ENCODE data around the genes ATP5MC1 and PHB1.

GRCh38 chr17:48574374-48575501, 3.4 kb downstream of the HOXB4 start:
CAGE:
- cytosol, long polyA minus RNA: no peak
- cytosol, long polyA plus RNA: no peak
- long polyA plus RNA: no peak
- nucleus, long polyA minus RNA: no peak
- nucleus, long polyA plus RNA: no peak

CAGE:
- cytosol, long polyA minus RNA: no peak
- cytosol, long polyA plus RNA: no peak
- long polyA plus RNA: no peak
- nucleus, long polyA minus RNA: no peak
- nucleus, long polyA plus RNA: no peak
Observed at GRCh38 chr17:48579170-48579530, 1.0 kb upstream of the HOXB4 start.

DNA sequence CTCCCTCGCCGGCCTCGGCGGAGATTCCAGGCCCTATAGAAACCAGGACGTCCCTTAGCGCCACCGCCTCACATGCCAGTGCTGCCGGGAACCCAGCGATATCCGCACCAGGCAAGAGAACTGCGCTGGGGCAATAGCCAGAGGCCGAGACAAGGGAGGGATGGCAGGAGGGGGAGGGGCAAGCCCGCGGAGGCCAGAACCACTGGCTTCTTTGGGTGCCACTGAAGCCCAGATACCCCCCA, 929 bp downstream of the HOXB6 start:
CAGE:
- cytosol, long polyA minus RNA: no peak
- cytosol, long polyA plus RNA: no peak
- long polyA plus RNA: no peak
- nucleus, long polyA minus RNA: no peak
- nucleus, long polyA plus RNA: no peak

GRCh38 chr17:48609299-48610023, 1.4 kb downstream of the HOXB7 start:
CAGE:
- cytosol, long polyA minus RNA: no peak
- cytosol, long polyA plus RNA: no peak
- long polyA plus RNA: no peak
- nucleus, long polyA minus RNA: no peak
- nucleus, long polyA plus RNA: no peak

DNA sequence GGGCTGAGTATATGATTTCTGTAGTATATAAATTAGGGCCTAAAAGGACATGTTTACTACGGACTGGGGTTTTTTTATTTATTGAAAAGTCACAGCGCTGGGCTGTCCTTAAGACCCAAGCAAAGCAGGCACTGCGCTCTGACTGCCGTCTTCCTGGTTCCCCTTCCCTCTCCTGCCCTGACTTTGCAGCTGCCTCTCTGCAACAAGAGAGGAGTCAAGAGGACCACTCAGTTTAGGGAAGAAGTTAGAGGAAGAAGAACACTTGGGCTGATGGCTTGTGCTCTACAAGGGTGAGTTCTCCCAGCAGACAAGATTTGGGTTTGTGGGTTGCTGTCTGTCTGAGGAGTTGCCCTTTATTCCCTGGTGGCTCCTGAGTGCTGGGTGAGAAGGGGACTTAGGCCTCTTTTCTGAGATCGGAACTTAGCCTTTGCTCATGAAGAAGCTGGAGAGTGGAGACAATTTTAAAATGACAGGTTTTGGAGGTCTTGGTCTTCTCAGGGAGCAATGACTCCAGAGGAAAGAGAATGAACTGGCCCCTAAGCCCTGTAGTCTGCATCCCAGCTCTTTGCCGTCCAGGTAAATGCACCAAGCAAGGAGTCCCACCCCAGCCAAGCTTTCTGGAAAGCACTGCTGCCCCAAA, 2.5 kb upstream of the HOXB9 start:
CAGE:
- cytosol, long polyA minus RNA: no peak
- cytosol, long polyA plus RNA: no peak
- long polyA plus RNA: no peak
- nucleus, long polyA minus RNA: no peak
- nucleus, long polyA plus RNA: no peak

DNA sequence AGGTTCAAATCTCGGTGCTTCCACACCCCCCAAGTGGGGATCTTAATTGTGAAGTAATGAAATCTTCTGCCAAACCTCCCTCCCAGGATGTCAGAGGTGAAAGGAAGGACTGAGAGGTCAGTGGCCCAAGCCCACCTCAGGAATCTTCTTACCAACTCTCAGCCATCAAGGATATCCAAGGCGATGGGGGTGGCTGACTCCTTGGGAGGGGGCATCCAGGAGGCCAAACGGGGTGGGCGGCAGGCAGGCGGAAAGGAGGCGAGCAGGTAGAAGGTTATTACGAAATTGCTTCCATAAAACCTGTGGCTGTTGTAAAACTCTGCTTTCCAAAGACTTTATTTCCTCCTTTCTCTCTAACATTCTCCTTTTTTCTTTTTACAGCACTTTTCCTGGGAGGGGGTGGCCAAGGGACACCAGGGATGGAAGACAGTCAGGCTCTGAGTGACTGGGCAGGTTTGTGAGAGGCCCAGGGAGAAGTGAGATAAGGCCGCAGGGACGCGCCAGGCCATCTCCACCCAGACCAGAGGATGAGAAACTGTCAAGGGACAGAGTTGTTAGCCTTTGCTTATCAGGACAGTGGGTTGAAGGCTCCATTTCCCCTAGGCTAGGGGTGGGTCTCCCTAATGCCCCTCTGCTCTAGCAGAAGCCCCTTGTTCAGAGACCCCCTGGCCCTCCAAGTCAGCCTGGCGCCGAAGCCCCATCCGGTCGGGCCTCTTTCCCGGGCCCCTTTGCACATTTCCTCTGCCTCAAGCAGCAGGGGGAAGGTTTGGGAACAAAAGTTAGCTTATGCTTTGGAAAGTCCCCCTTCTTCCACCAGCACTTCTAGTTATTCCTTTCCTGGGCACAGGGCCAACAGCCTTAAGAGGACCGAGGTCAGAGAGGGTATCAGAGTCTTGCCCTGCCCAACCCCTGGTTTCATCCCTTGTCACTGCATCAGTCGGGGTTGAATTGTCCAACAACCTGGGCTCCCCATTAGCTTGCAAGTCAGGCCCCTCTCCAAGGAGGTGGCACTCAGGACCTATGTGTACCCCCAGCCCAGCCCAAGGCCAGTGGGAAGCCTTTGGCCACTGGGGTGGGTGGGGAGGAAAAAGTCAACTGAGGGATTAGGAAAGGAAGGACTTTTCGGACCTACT, 5.0 kb upstream of the HOXB9 start:
CAGE:
- cytosol, long polyA minus RNA: no peak
- cytosol, long polyA plus RNA: no peak
- long polyA plus RNA: no peak
- nucleus, long polyA minus RNA: no peak
- nucleus, long polyA plus RNA: no peak

CAGE:
- cytosol, long polyA minus RNA: no peak
- cytosol, long polyA plus RNA: no peak
- long polyA plus RNA: no peak
- nucleus, long polyA minus RNA: no peak
- nucleus, long polyA plus RNA: no peak
Observed at GRCh38 chr17:48757241-48757748, 28.7 kb upstream of the HOXB13 start.

GRCh38 chr17:48800967-48801286, 16.1 kb downstream of the TTLL6 start:
CAGE:
- cytosol, long polyA minus RNA: no peak
- cytosol, long polyA plus RNA: no peak
- long polyA plus RNA: no peak
- nucleus, long polyA minus RNA: no peak
- nucleus, long polyA plus RNA: no peak

DNA sequence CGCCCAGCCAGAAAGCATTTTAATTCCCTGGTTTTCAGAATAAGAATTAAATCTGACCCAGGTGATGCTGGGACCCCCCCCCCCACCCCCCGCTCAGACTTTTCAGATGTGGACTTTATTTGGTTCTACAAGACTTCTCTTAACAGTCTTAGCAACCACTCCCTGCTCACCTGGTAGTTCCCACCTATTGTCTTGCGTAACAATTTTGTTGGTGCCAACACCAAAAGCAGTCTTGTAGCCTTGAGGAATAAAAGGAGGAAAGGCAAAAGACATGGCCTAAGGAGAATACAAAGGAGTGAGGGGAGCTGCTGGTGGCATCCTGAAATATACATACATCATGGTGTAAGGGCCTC, 5.1 kb downstream of the TTLL6 start:
CAGE:
- cytosol, long polyA minus RNA: no peak
- cytosol, long polyA plus RNA: no peak
- long polyA plus RNA: no peak
- nucleus, long polyA minus RNA: no peak
- nucleus, long polyA plus RNA: no peak

CAGE:
- cytosol, long polyA minus RNA: no peak
- cytosol, long polyA plus RNA: no peak
- long polyA plus RNA: no peak
- nucleus, long polyA minus RNA: no peak
- nucleus, long polyA plus RNA: no peak
Observed at GRCh38 chr17:48870154-48870674, 22.4 kb upstream of the ATP5MC1 start.

DNA sequence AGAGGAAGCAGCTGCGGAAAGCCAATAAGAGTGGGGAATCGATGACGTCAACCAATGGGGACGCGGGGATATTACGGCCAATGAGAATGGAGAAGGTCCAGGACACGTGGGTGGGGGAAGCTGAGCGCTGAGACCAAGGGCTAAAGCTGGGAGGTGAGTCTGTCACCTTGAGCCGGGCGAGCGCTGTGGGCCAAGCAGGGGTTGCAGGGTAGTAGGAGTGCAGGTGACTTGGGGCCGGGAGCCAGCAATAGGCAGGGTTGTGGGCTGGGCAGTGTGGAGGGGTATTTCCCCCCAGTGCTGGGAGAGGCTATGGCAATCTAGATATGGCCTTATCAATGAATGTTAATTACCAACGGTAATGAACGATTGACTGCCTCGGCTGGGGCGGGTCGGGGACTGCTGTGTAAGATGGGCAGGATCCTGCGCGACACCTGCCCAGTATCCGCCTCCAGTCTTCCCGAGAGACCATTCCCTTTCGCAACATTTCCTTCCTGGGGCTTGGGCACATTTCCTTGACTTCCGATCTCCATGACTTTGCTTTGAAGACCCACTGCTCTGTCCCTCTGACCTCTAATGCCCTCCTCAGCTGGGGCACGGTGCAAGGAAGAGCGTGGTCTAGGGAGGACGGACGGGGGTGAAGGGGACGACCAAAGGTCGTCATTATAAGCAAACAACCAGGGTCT, at the start of gene ATP5MC1:
Gene ATP5MC1, plus strand, starts transcription at position 100 of the 683 bp plus-strand sequence.
CAGE:
- cytosol, long polyA minus RNA: start-site peak on the plus strand centred at position 128 of the sequence, 58 bp wide, 189 reads
- cytosol, long polyA plus RNA: start-site peak on the plus strand centred at position 134 of the sequence, 73 bp wide, 1,237 and 818 reads in 2 replicates
- long polyA plus RNA: start-site peak on the plus strand centred at position 127 of the sequence, 59 bp wide, 625 and 778 reads in 2 replicates
- nucleus, long polyA minus RNA: no peak
- nucleus, long polyA plus RNA: start-site peak on the plus strand centred at position 132 of the sequence, 68 bp wide, 385 and 760 reads in 2 replicates

DNA sequence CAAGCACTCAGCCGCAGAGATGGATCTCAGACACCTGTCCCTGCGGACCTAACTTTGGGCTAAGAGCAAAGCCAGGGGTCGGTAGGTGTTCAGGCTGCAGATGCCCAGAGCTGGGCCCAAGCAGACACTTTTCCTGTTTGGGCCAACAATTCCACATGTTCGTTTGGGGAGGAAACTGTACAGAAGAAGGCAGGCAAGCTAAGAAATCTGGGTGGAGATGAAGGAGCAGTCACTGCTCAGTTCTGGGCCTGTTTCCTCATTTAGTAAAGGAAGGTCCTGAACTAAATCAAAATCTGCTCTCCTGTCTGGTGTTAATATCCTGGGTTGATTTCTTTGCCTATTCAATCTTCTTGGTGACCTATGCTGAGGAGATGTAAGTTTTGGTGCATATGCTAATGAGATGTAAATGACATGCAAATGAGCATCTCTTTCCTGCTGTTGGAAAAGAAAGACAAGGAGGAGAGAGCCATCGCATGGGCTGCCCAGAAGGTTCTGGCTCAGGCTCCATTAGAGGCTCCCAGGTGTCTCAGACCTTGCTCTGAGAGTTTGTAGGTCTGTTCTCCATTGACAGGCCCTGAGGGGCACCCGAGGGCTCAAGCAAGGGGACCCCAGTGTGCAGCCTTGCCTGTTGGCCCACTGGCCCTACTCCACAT, 3.2 kb downstream of the ABI3 start:
CAGE:
- cytosol, long polyA minus RNA: no peak
- cytosol, long polyA plus RNA: no peak
- long polyA plus RNA: no peak
- nucleus, long polyA minus RNA: no peak
- nucleus, long polyA plus RNA: no peak

CAGE:
- cytosol, long polyA minus RNA: no peak
- cytosol, long polyA plus RNA: no peak
- long polyA plus RNA: no peak
- nucleus, long polyA minus RNA: no peak
- nucleus, long polyA plus RNA: no peak
Observed at GRCh38 chr17:49260994-49261539, 30.5 kb upstream of the PHOSPHO1 start.

CAGE:
- cytosol, long polyA minus RNA: no peak
- cytosol, long polyA plus RNA: no peak
- long polyA plus RNA: no peak
- nucleus, long polyA minus RNA: no peak
- nucleus, long polyA plus RNA: no peak
Observed at GRCh38 chr17:49393471-49394122, 21.1 kb downstream of the PHB1 start.

GRCh38 chr17:49401889-49402373, 12.8 kb downstream of the PHB1 start:
CAGE:
- cytosol, long polyA minus RNA: no peak
- cytosol, long polyA plus RNA: no peak
- long polyA plus RNA: no peak
- nucleus, long polyA minus RNA: no peak
- nucleus, long polyA plus RNA: no peak

DNA sequence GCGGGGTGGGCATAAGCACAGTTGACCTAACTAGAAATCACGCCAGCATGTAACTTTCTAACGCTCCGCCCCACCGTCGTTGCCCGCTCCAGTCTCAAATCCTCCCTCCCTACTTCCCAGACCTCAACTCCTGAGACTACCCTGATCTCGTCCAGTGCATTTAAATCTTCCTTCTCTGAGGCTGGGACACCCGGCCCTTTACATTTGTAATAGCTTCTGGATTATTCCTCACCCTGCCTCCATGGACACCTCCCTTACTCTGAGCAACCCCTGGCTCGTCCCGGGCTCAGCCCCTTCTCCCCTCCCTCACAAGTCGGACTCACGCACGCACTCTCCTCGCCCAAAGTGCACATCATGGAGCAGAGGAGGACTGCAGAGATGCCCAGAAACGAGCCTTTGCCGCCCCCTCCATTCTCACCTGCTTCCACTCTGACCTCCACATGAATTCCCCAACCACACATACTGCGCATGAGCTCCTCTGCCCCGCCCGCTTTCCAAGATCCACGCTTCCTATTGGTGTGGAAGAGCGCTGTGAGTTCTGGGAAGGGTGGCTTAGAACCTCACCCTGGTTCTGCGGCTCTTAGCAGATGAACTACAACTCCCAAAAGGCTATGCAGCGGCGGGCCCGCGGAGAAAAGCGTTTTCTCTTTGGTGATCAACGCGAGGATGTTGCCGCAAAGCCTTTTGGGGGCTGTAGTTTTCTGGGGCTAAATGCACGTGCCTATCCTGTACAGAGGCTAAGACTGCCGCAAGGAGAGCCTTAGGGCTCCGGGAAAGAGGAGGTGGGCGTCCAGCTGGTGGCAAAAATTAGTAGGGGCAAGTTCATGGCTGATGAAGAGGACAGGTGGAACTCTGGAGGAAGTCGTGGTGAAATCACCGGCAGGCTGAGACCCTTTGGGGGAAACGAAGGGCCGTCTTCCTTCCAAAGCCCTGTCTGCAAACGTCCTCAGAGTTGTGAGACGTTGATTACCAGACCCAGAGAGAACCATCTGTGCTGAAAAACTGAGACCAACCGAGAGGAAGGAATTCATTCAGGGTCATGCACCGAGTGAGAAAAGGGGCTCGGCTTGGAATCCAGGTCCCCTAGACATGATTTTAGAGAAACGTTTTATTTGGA, at the start of gene PHB1:
Gene PHB1, minus strand, starts transcription at position 466 of the 1,117 bp plus-strand sequence.
CAGE:
- cytosol, long polyA minus RNA: start-site peak on the minus strand centred at position 430 of the sequence, 28 bp wide, 15 reads
- cytosol, long polyA plus RNA: start-site peak on the minus strand centred at position 451 of the sequence, 41 bp wide, 1,066 and 1,051 reads in 2 replicates
- long polyA plus RNA: start-site peak on the minus strand centred at position 450 of the sequence, 41 bp wide, 1,596 and 1,406 reads in 2 replicates
- nucleus, long polyA minus RNA: start-site peak on the minus strand centred at position 467 of the sequence, 7 bp wide, 140 reads
- nucleus, long polyA plus RNA: start-site peak on the minus strand centred at position 450 of the sequence, 41 bp wide, 527 and 717 reads in 2 replicates

CAGE:
- cytosol, long polyA minus RNA: no peak
- cytosol, long polyA plus RNA: no peak
- long polyA plus RNA: no peak
- nucleus, long polyA minus RNA: no peak
- nucleus, long polyA plus RNA: no peak
Observed at GRCh38 chr17:49438985-49439490, 24.4 kb upstream of the PHB1 start.

GRCh38 chr17:49452007-49452538, 37.4 kb upstream of the PHB1 start:
CAGE:
- cytosol, long polyA minus RNA: no peak
- cytosol, long polyA plus RNA: no peak
- long polyA plus RNA: no peak
- nucleus, long polyA minus RNA: no peak
- nucleus, long polyA plus RNA: no peak

GRCh38 chr17:49646039-49647155, 31.5 kb downstream of the SPOP start:
CAGE:
- cytosol, long polyA minus RNA: no peak
- cytosol, long polyA plus RNA: no peak
- long polyA plus RNA: no peak
- nucleus, long polyA minus RNA: no peak
- nucleus, long polyA plus RNA: no peak

DNA sequence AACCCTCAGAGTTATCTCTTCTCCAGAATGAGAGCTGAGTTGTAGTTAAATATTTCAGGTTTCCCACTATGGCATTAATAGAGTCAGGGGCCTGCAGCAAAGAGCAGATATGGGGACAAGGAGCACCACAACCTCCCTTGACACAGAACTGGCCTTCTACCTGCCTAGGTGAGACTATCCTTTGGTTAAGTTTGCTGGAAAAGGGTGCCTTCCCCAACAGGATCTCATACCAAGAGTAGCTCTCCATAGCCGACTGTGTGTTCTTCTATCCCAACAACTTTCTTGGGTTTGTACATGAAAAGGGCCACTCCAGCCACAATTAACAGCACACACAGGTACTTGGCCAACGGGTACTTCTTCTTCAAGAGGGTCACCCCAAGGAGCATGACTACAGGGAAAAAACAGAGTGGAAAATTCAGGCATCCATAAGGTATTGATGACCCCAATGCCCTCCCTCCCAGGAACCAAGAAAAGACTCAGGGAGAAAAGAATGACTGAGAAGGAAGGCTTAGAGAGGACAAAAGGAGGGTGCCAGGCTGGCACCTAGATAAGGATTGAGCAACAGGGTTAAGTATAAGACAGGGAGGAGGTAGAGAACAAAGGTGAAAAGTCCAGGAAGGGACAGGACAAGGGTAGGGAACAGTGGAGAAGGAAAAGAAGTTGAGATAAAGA, 2.7 kb downstream of the SLC35B1 start:
CAGE:
- cytosol, long polyA minus RNA: no peak
- cytosol, long polyA plus RNA: no peak
- long polyA plus RNA: no peak
- nucleus, long polyA minus RNA: no peak
- nucleus, long polyA plus RNA: no peak